ENCODE measurements around a stretch of chr13.

DNA sequence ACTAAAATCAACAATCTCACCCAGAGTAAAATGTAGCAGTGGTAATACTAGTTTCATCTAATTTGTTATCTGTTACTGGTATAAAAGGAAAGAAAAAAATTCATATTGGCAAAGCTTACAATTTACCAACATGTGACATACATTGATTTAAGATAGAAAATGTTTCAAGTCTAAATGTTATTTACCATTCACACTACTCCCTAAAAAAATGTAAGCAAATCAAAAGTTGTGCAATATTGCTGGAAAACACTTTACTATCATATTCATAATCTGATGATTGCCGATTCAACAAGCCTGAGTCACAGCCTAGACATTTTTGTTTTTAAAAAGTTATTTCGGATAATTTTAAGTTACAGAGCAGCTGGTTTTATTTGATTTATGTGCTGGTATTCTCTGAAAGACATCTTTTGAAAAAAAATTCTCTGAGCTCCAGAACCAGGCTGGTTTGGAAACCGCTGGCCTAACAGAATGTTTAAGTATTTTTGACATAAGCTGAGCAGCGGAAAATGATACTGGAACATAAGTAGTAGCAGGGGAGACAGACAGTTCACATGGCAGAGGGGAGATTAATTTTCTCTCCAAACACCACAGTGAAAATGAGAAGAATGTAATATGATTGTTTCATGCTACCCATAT is 36.3 kb downstream of the TBC1D4 start:
- RRBS, 2 experiments: no CpG with 5 or more reads among the region's 4 CpGs

DNA sequence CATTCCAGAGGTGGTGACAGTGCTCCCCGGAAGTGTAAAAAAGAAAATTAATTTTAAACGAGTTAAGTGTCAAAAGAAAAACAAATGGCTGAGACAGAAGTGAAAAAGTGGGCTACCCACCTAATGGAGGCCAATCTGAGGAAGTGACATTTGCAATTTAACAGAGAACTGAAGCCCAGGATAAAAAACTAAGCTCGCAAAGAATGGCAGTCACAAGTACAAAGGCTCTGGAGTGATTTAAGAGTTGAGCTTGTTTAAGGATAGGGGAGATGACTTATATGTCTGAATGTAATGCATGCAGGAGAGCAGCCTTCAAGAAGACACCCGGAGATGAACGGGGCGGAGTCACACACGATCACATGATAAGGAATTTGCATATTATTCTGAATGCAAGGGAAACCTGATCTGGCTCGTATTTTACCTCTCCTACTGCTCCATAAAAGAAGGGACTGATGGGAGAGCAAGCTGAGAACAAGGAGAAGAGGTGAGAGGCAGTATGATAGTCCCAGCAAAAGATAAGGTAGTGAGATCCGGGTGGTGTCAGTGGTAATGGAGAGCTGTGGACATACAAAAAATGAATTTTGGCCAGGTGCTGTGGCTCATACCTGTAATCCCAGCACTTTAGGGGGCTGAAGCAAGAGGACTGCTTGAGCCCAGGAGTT is 12.9 kb downstream of the TBC1D4 start:
- RRBS, 2 experiments: no CpG with 5 or more reads among the region's 9 CpGs

DNA sequence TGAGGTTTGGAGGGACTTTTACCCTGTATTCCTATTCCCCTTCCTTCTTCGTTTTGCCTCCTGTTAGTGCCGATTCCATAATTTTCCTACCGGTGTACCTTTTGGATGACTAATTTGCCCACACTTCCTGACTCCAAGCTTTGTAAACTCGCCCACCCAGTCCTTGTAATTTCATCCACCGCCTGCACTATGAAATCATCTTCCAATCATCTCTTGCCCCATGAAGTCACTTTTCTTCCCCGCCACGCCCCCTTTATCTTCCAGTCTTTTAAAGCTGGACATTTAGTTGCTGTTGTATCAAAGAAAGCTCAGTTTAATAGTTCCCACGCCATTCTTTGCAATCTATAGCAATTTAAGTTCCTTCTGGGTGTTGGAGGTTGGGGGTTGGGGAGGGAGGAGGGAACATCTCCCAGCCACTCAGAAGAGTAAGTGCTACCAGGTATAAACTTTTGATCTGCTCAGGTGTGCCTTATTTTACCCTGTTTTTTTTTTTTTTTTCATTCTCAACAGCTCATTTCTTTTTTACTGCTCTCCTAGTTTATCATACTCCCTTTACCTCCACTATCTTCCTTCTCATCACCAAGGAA is 741 bp downstream of the UCHL3 start:
- RRBS, 2 experiments: 0% methylated on average over 2 of the region's 8 CpGs

DNA sequence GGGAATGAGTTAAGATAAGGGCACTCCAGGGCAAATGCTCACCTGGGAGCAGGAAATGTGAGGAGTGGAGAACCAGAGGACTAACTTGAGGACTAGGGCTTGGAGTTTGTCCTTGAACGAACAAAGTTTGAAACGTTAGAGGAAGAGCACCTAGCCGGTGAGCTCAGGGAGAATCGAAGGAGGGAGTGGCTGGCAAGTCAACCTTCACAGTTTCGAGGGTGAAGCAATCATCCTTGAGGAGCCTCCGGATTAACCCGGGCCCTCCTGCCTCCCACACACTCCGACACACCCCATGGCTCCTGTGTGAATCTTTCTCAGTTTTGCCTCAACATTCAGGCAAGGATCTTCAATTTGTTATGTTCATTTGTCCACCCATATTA is 58.6 kb downstream of the LMO7 start:
- RRBS, 2 experiments: 25 to 27% methylated on average over 4 of the region's 8 CpGs

GRCh38 chr13:75806098-75806474 is 170.0 kb downstream of the LMO7 start:
- RRBS, 2 experiments: no CpG with 5 or more reads among the region's 9 CpGs

GRCh38 chr13:75828876-75829261 is 192.7 kb downstream of the LMO7 start:
- RRBS, 2 experiments: no CpG with 5 or more reads among the region's 6 CpGs

DNA sequence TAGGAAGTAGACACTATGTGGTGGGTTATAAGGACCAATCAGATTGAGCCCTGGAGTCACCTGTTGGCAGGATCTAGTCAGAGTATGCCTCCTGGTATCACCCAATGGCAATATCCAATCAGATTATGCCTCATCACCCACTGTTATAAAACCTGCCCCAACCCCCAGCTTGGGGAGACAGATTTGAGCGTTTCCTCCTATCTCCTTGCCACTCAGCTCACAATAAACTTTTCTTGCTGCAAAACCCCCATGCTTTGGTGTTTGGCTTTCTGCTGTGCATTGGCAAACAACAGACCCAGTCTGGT is 564.2 kb downstream of the LMO7 start:
- RRBS, 2 experiments: no CpG with 5 or more reads among the region's 1 CpG

DNA sequence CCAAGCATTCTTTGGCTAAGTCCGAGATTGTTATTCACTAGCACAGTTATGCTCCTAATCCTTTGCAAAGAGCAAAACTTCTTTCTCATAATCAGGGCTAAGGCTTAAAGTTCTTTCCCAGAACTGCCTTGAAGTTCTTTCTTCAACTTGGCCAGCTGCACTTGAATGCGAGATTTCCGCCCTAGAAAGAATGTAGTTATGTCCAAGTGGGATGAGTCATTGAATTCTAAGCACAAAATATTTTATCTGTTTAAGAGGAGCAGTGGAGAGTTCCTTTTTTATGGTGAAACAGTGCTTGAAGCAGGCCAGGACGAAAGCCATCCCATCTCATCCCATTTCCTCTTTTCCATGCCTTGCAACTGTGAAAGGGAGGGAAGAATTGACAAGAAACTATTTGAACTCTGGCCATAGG is 174.7 kb downstream of the KCTD12 start:
- RRBS, 2 experiments: no CpG with 5 or more reads among the region's 4 CpGs

- RRBS, 2 experiments: no CpG with 5 or more reads among the region's 2 CpGs
Observed at GRCh38 chr13:76874330-76874866, 11.8 kb downstream of the KCTD12 start.

DNA sequence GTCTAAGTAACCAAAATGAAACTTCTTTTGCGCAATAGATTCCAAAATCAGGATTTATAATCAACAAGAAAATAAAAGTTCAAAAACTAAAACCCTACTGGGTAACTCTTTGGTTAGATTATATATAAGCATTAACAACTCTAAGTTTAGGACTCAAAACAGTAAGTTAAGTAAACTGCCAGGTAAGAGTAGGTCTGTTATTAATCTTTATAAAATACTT is 2.5 kb downstream of the KCTD12 start:
- RRBS, 2 experiments: no CpG with 5 or more reads among the region's 1 CpG

GRCh38 chr13:76894427-76894771 is 8.2 kb upstream of the KCTD12 start:
- RRBS, 2 experiments: no CpG with 5 or more reads among the region's 2 CpGs

DNA sequence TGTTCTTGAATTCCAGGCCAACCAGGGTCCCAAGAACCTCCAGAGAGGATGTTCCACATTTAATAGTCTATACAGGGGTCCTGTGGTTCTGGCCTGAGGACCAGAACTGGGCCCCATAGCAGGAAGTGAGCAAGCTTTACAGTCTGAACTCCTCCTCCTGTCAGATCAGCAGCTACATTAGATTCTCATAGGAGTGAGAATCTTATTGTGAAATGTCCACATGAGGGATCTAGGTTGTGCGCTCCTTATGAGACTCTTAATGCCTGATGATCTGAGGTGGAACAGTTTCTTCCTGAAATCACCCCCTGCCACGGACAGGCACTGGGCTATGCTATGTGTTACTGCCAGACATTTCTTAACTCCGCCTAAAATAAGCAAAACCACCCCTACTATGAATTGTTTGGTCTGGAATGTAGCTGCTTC is 4.7 kb downstream of the FBXL3 start:
- RRBS, 2 experiments: no CpG with 5 or more reads among the region's 3 CpGs

DNA sequence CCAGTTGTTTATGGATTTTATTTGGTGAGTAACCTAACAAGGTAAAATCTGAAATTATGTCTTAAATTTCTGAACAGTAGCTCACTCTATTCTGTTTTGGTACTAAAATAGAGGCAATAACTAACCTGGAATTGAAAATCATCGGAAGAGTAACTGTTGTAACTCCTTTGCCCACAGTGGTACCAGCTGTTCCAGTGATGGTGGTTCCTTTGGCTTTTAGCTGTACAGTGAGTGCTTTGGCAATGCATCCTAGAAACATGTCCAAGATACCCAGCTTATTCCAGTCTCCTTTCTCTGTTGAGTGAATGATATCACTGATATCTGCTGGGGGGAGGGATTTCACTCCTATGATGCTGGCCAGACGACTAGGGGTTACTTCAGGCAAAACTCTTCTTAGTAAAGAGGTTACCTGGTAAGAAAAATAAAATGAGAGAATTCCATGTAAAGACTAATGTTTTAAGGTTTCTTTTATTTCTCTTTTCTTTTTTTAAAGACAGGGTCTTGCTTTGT is 40.6 kb upstream of the FBXL3 start:
- RRBS, 2 experiments: no CpG with 5 or more reads among the region's 2 CpGs

- RRBS, 2 experiments: no CpG with 5 or more reads among the region's 6 CpGs
Observed at GRCh38 chr13:77110549-77111151, 83.7 kb upstream of the FBXL3 start.

- RRBS, 2 experiments: no CpG with 5 or more reads among the region's 5 CpGs
Observed at GRCh38 chr13:77144755-77145883, 118.2 kb upstream of the FBXL3 start.

GRCh38 chr13:77288119-77288693 is 38.7 kb downstream of the MYCBP2 start:
- RRBS, 2 experiments: no CpG with 5 or more reads among the region's 4 CpGs

DNA sequence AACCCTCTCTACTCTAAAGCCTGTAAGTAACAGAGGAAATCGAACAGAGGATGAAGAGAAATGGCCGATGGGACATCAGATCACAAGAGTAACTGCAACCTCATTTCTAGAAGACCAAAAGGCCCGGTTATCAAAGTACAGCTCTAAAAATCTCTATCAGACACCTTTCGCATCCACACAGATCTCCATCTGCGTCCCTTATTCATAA is 1.3 kb downstream of the MYCBP2 start:
- RRBS, 2 experiments: no CpG with 5 or more reads among the region's 5 CpGs

DNA sequence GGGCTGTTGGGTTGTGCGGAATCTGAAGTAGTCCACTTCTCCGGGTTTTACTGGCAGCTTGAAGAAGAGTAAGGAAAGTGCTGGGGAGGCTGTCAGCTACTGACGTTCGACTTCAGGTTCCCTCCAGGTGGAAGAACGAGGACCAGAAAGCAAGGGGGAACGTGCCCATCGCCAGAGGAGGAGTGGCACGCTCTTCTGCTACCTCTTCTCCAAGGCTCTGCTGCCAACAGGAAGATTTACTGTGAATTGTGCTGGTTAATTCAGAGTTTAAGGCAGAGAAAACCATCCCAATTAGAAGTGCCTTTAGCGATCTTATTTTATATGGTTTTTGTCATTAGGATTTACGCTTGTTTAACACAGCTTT is 295 bp upstream of the MYCBP2 start:
- RRBS, 2 experiments: no CpG with 5 or more reads among the region's 10 CpGs

DNA sequence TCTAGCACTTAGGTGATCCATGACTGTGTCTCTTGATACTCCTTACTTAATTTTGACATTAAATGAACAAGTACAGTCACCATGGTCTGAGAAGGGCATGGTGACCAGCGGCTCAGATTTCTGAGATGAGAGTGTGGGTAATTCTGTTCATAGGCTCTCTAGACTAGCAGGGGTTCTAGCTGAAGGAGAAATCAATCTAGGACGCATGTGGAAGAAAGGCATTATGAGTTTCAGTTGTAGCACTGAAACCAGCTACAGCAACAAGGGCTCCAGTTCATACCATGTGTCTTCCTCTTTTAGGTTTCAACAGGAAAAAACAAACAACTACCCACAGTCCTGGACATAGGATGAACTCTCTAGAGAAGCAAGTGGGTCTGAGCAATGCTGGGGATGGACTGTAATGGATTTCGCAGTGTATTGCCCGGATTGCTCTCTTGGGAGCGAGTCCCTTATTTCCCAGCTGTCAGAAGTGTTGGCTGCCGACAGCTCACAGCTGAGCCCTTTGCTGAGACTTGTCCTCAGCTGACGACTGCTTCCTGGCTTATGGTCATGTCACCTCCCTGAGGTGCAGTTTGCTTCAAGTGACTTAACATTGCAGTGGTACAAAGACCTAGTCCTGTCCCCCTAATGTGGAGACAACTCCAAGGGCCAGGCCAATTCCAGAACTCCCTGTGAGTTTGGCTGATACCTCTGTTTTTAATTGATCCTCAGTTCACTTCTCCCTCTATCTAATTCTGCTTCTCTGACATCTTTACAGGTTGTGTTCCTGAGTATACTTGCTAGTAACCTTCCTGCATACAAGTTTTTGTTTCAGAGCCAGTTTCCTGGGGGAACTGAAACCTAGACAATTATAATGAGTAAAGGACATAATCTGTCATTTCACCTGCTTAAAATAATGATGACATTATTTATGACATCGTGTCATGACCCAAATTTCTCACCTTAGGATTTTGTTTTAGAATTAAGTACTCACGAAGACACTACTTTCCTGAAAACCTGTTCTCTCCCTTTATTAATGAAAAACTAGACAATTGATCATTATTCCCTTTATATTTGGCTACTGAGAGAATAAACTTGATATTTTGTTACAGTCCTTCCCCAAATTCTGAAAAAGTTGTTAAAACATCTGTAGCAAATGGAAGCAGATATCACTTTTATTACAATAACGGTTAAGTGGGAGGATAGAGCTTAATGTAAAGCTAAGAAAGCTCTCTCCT is 12.3 kb upstream of the MYCBP2 start:
- RRBS, 2 experiments: no CpG with 5 or more reads among the region's 10 CpGs

DNA sequence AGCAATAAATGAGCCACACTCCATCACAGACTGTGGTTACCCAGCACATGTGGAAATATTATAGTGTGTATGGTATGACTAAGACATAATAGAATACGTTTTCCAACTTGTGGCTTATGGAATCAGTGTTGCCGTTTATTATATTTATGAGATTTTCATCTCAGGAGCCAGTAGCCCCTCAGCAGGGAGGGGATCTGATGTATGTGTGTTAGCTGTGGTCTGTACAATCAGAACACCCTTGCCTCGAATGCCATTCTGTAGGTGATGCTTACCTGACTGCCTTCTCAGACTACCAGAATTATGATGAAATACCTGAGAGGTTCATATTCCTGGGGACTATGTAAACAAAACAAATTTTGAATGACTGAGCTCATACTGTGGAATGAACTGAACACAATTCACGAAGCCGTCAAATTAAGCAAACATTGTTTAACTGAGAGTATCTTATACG is 1.9 kb downstream of the SCEL start:
- RRBS, 2 experiments: no CpG with 5 or more reads among the region's 6 CpGs